Skin of body (tissue), 2 donors: ENCODE data around the genes CCDC74A and GPR39.

- RAMPAGE, long total RNA, result no peak
These were observed 335.7 kb upstream of the HS6ST1 start for GRCh38 chr2:128654268-128654863.

GRCh38 chr2:128754533-128754930, 435.9 kb upstream of the HS6ST1 start:
- RAMPAGE, long total RNA, result no peak

DNA sequence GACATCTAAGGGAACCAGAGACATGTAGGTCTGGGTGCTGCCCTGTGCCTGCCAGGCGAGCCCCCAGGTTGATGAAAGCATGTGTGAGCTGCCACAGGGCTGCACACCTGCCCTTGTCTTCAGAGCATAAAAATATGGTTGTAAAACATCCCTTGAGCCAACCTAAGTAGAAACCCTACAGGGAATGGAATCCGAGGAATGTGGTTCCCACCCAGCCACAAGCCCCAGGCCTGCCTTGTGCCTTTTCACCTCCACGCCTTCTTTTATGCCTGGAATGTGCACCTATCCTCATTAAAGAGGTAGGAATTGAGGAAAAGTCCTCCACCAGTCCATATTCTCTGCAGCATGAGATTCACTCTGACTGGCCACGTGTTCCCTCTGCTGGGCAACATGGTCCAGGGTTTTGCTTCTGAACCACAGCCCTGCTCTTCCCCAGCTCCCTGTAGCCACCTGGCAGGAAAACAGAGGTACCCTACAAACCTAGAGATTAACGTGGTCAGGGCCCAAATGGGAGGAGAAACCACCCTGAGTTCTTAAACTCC, 788.0 kb upstream of the RAB6C start:
- RAMPAGE, long total RNA, result no peak

DNA sequence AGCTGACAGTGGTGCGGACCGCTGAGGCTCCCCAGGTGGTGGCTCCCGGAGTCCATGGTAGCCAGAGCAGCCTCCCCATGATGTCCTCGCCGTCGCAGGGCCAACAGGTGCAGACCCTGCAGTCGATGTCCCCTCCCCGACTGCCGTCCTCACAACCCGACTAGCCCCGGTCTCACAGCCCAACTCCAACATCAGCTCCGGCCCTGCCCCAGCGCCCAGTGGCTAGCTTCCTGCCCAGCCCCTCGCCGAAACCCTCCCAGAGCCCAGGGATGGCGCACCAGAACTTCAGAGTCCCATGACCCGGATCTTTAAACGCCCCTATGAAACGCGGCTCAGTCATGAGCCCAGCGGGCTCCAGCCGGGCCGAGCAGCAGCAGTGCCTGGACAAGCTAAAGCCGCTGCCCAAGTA, 53.7 kb upstream of the TUBA3E start:
- RAMPAGE, long total RNA, result no peak

DNA sequence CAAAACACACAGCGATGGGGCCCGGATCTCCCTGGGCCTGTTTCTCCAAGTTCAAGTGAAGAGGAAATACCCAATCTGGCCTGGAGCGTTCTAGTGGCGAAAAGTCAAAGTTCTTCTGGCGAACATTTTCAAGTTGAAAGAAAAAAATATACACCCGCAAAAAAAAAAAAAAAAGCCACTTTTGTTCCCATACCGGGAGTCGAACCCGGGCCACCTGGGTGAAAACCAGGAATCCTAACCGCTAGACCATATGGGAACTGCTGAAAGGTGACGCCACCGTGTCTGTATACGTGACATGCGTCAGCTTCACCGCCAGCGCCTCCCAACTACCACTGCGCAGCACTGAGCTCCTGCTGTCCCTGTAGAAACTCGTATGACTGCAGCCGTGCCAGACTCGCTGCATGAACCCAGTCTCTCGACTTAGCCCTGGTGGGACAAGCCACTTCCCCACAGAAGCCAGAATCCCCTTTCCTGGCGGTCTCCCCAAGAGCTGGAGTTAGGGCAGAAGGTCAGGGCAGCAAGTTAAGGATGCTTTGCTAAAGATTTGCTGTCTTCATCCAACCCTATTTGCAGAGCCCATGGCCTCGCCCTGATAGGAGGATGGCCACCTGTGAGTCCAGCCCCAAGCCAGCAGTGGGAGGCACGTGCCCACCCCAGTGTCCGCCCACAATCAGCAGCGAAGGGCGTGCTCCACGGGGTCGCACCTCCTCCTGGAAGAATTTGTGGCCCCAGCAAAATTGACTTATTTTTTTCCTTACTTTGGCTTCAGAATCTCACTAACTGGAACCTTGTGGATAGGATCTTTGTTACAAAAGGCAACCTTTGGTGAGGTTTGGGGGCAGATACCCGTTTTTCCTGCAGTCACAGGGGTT, 4.8 kb downstream of the CCDC115 start:
- RAMPAGE, long total RNA, result no peak

- RAMPAGE, long total RNA, result no peak
These were observed 38.8 kb upstream of the ARHGEF4 start for GRCh38 chr2:130797924-130798391.

DNA sequence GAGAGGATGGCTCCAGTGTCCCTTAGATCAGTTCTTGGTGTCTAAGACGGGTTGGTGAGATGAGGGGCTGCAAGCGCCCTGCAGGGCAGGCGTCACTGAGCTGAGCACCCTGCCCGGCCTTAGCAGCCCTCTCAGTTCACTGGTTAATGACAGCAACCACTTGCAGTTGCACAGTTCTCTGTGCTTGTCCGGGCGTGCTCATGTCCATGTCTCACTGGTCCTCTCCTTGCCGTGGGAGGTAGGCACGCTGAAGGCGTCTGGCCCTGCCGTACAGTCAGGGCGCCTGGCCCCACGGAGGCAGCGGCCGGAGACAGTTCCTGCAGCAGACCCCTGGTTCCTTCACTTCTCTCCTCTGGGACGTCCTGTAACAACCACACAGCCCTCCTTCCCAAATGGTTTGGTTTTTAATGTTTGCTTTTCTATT, 75.3 kb downstream of the ARHGEF4 start:
- RAMPAGE, long total RNA, result no peak

DNA sequence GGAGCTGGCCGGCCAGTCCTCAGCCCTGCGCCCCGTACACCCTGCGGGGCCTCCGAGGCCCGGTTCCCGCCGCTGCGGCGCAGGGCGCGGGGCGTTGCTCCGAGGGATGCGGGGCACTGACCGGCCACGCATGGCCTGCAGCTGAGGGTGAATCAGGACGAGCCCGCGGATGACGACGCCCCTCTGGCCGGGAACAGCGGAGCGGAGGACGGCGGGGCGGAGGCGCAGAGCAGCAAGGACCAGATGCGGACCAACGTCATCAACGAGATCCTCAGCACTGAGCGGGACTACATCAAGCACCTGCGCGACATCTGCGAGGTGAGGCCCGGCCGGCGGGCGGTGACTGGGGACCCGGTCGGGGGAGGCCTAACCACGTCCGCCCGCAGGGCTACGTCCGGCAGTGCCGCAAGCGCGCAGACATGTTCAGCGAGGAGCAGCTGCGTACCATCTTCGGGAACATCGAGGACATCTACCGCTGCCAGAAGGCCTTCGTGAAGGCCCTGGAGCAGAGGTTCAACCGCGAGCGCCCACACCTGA, 53.3 kb downstream of the FAM168B start:
- RAMPAGE, long total RNA, result no peak

DNA sequence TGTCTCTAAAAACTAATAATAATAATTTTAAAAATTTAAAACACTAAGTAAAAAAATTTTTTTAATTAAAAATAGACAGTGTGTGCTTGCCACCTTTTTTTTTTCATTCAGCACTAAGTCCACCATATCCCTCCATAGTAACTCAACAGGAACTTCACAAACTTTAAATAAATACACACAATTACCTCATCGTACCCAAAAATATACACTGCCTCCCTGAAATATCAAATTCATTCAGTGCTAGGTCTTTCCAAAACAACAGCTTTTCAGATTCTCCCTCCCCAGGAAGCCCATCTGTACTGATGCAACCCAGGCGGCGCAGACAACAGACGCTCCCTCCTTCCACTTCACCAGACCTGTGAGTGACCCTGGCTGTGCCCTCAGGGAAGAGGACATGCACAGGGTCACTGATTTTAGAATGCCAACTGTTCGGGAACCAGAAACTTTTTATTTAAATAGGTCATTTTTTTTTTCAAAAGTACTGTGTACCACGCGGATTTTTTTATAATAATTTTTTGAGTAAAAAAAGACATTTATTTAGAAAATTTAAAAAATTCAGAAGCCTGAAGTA, 29.4 kb downstream of the FAM168B start:
- RAMPAGE, long total RNA, result no peak

- RAMPAGE, long total RNA, result no peak
These were observed 4.5 kb upstream of the RAB6D start for GRCh38 chr2:131368502-131368896.

- RAMPAGE, long total RNA, result no peak
These were observed 5.7 kb downstream of the MZT2A start for GRCh38 chr2:131486420-131487068.

DNA sequence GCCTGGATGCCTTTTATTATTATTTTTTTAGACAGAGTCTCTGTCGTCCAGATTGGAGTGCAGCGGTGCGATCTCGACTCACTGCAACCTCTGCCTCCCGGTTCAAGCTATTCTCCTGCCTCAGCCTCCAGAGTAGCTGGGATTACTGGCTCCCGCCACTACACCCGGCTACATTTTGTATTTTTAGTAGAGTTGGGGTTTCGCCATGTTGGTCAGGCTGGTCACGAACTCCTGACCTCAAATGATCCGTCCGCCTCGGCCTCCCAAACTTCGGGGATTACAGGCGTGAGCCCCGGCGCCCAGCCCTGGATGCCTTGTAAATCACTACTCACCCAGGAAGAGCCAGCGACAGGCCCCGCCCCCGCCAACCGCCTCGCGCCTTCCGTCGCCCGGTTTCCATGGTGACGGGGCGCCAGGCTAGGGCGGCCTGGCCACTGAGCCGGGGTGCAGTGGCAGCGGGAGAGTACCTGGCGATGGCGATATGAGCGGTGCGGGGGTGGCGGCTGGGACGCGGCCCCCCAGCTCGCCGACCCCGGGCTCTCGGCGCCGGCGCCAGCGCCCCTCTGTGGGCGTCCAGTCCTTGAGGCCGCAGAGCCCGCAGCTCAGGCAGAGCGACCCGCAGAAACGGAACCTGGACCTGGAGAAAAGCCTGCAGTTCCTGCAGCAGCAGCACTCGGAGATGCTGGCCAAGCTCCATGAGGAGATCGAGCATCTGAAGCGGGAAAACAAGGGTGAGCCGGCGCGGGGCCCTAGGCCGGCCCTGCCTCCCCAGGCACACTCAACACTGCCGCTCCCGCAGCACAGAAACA, at the start of gene CCDC74A:
Gene CCDC74A (plus strand): TSS at position 399 of the 809 bp plus-strand sequence.
- RAMPAGE, long total RNA, result no peak

GRCh38 chr2:131755909-131756442, 228.3 kb downstream of the CCDC74A start:
- RAMPAGE, long total RNA, result no peak

GRCh38 chr2:132304533-132305067, 112.0 kb upstream of the GPR39 start:
- RAMPAGE, long total RNA, result no peak

GRCh38 chr2:132415750-132416241, 809 bp upstream of the GPR39 start:
- RAMPAGE, long total RNA, result no peak

- RAMPAGE, long total RNA, result no peak
These were observed at the start of gene GPR39 for GRCh38 chr2:132416242-132417307. GPR39 (plus strand) TSS chr2:132416805.

DNA sequence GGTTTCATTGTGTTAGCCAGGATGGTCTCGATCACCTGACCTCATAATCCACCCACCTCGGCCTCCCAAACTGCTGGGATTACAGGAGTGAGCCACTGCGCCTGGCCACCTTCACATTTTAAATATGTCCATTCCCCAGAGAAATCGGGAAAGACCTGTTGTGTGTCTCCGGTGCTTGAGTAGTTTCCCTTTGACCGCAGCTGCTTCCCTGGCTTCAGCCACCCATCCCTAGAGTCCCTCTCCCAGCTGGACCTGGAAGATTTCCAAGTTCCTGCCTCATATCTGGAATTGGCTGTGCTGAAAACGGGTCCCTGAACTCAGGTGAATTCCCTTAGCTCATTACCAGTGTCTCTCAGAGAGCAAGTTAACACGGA, 49.1 kb downstream of the LYPD1 start:
- RAMPAGE, long total RNA, result no peak

GRCh38 chr2:132645938-132646539, 24.0 kb downstream of the LYPD1 start:
- RAMPAGE, long total RNA, result no peak

- RAMPAGE, long total RNA, result no peak
These were observed 1.2 kb upstream of the LYPD1 start for GRCh38 chr2:132671058-132671832.

DNA sequence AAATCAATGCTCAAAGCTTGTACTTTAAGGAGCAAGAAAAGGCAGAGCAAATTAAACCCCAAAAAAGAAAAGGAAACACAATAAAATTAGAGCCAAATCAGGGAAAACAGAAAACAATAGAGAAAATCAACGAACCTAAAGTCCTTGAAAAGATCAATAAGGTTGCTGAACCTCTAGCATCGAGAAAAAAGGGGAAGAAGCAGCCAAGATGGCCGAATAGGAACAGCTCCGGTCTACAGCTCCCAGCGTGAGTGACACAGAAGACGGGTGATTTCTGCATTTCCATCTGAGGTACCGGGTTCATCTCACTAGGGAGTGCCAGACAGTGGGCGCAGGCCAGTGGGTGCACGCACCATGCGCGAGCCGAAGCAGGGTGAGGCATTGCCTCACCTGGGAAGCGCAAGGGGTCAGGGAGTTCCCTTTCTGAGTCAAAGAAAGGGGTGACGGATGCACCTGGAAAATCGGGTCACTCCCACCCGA, 342.1 kb upstream of the NCKAP5 start:
- RAMPAGE, long total RNA, result no peak